Kidney (tissue), 2 donors: Measurements from ENCODE around the gene TBCA.

GRCh38 chr5:76654728-76655144 lies 31.5 kb upstream of the F2RL2 start:
- PRO-cap = no peak
- RRBS = no CpG with 5 or more reads among the region's 1 CpG

- PRO-cap = no peak
- RRBS = no CpG with 5 or more reads among the region's 4 CpGs
Observed at GRCh38 chr5:76691001-76691402, 24.9 kb upstream of the F2R start.

GRCh38 chr5:76763099-76763673 lies 47.3 kb downstream of the F2R start:
- PRO-cap = no peak
- RRBS = no CpG with 5 or more reads among the region's 3 CpGs

DNA sequence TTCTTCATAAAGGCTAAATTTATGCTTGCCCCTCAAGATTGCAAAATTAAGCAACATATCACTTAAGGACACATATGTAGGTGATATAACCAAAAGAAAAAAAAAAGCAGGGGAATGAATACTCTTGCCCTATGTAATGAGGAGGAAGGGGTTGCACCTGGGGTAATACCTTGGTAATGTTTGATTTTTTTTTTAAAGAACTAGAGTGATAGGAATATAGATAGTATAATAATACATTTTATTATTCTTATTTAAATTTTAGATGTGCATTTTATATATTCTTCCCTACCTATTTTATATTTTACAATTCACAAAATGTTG lies 15.7 kb upstream of the CRHBP start:
- PRO-cap = no peak

DNA sequence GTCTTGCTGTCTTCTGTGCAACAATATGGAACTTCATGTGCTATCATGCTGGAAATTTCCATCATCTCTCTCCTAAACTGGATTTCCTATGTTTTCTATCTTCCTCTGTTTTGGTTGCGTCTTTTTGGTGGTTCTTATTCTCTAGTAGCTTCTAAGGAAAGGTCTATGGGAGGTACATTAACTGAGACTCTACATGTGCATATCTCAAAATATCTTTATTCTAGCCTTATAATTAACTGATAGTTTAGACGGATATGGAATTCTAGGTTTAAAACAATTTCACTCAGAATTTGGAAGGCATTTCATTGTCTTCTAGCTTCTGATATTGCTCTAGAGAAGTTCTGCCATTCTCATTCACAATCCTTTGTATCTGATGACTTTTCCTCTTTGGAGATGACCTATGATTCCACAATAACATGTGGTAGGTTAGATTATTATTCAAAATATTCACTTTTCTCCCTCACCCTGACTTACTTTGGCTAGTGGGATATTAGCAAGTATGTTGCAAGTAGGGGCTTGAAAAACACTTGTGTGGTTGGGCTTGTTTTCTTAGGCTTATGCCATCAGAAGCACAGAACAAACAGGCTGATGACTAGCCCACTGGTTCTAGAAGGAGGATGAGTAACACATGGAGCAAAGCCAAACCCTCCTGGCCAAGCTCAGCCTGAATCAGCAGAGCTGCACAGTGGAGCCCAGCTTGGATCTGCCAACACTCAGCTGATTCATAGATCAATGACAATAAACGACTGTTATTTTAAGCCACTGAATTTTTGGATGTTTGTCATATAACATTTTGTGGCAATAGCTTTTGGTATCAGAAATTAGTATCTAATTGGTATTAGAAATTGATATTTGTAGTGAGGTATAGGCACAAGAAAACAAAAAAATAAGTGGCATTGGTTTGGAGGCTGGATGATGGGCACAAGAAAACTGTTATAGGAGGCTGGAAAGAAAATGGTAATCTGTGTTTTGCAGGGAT lies 45.9 kb upstream of the ZBED3 start:
- PRO-cap = no peak
- RRBS = no CpG with 5 or more reads among the region's 3 CpGs

DNA sequence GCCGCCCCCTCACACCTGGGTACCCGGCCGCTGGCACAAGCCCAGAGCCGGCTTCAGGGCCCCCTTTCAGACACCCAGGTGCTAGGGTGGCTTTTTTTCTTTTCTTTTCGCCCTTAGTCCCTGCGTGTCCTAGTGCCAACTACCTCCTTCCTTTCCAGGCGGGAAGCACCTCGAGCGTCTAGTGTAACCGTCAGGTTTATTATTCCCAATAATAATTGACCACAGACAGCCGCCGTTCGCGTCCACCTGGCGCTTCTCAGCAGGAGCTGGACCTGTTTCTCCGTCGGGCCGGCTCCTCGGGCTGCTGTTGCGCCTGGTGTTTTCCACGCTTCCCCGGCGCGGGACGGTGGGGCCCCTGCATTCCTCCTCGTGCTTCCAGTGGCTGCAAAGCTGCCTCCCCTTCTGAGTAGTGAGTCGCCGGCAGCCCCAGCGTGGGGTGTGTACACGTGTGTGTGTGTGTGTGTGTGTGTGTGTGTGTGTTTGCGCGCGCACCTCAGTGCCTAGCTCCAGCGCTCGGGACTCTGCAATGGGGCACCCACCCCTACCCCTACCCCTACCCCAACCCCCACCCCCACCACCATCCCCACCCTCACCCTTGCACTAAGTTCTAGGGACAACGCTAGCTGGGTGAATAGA lies 29.8 kb upstream of the PDE8B start:
- PRO-cap = no peak
- RRBS = 2% methylated on average over 13 of the region's 36 CpGs

GRCh38 chr5:77282174-77282671 lies 71.7 kb downstream of the PDE8B start:
- PRO-cap = no peak
- RRBS = no CpG with 5 or more reads among the region's 4 CpGs

DNA sequence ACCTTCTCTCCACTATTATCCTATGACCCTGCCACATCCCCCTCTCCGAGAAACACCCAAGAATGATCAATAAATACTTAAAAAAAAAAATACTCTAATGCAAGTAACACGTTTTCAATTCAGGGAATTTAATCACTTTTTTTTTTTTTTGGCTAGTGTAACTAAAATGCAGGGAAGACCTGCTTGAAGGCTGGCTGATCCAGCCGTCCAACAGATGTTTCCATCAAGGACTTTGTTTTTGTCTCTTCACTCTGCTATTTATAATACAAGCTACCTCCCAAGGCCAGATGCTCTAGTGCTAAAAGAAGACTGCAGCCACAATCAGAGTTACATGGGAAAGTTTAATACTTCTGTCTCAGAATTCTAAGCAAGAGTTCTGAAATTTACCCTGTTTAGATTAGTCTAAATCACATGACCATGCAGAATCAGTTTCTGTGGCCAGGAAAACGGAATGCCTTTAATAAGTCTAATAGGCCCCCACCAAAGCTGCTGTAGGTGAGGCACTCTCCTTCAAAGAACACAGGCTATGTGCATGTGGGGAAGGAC lies 14.5 kb downstream of the TBCA start:
- PRO-cap = no peak
- RRBS = no CpG with 5 or more reads among the region's 4 CpGs

GRCh38 chr5:77776179-77776801 lies at the start of gene TBCA:
TBCA (minus strand) TSS chr5:77776339.
- PRO-cap = bidirectional peak, plus-strand start at chr5:77776390, minus-strand start at chr5:77776280
- RRBS = 2% methylated on average over 9 of the region's 52 CpGs

DNA sequence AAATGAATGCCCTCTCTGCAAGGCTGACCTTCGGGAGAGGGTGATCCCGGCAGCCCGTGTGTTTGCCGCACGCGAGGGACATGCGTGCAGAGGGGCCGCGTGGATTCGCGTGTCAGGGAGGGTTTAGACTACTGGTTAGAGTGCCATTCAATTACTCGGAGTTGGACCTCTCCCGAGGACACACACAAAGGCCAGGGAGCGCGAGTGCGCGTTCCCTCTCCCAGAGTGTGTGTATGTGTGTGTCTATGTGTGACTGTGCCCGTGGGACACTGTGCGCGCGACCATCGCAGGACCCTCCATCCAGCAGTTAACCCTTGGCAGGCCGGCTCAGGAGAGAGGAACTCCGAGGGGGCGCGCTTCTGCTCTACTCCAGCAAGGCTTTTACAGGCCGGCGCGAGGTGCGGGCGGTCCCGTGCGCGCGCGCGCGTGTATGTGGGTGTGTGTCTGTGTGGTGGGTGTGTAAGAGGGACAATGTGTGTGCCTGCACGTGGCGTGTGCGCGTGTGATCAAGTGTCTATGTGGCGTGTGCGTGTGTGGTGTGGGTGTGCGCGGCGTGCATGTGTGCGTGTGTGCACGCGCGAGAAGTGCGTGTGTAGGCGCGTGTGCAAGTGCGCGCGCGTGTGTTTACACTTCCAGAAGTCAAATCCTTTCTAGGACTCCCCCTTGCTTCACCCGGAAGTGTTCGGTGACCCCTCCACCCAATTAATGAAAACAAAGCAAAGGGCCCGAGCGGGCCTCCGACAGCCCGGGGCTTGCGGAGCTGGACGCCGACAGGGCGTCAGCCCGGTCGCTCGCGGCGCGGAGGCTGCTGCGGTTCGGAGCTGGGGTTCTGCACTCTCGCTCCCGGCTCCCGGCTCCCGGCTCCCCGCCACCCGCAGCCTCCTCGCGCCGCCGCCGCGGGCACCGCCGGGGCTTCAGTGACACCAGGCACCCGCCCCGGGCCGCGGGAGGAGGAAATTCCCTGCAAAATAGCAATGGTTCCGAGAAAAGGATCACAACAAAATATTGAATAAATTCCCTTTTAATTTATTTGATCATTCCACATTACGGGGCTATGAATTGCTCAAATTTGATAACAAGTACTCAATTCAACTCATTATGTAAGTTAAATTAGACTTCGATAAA lies 75.4 kb upstream of the TBCA start:
- PRO-cap = bidirectional peak, plus-strand start at position 719 of the sequence, minus-strand start at position 646 of the sequence
- RRBS = 4% methylated on average over 41 of the region's 97 CpGs

DNA sequence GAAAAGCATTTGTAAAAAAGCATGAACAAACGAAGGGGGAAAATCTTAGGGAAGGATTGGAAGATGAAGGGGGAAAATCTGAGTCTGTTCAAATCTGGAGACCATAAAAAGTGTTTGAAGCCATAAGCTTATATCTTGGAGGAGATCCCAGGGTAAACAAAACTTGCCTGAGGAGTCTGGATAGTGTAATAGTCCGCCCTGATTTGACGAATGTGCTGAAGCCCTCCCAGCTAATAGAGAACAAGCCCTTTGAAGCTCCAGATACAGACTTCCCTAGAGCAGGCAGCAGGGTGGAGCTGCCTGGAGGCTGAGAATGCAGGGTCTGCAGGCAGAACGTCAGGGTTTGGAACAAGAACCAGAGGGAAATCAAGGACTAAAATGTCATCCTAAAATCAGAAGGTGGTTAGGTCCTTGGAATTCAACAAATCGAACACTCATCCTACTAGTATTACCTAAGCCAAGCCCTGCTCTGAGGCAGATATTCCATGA lies 117.5 kb upstream of the LHFPL2 start:
- PRO-cap = no peak
- RRBS = no CpG with 5 or more reads among the region's 5 CpGs

- PRO-cap = no peak
- RRBS = no CpG with 5 or more reads among the region's 4 CpGs
Observed at GRCh38 chr5:79026174-79026729, 41.1 kb upstream of the ARSB start.

DNA sequence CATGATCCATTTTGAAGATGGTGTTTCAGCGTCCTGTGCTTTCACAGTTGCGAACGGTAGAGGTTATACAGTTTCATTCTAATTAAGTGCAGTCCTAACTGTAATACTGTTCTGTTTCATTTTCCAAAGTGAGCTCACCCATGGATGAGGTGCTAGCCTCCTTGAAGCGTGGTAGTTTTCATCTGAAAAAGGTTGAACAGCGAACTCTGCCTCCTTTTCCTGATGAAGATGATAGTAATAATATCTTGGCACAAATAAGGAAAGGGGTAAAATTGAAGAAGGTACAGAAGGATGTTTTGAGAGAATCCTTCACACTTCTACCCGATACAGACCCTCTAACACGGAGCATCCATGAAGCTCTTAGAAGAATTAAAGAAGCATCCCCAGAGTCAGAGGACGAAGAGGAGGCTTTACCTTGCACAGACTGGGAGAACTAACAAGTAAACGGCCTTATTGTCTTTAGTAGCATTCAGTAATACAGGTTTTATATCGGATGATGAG lies 80.0 kb downstream of the JMY start:
- PRO-cap = no peak
- RRBS = no CpG with 5 or more reads among the region's 10 CpGs

- PRO-cap = no peak
- RRBS = no CpG with 5 or more reads among the region's 1 CpG
Observed at GRCh38 chr5:79481647-79482107, 32.3 kb downstream of the HOMER1 start.

DNA sequence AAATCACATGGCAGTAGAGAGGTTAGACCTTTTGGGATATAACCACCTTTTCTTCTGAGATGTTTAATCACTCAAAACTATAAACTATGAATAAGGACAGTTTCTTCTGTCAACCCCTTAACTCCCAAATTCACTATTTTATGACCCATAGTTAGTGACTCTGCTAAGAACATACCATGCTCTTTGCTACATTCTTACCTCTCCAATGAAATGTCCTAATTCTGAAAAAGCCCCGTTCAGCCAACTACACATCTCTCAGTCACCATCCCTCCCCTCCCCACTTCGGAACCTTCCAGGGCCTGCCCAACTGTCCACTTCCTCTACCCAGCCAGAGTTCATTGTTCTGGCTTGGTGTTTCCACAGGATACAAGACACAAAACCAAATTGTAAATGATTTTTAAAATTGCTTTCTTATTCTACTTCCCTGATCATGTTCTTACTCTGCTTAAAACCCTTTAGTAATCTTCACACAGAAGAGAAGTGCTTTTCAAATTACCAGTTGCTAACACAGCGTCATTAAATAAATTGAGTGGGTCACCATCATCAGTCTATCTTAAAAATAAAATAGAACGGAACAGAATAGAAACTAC lies 6.1 kb downstream of the HOMER1 start:
- PRO-cap = no peak
- RRBS = no CpG with 5 or more reads among the region's 4 CpGs

DNA sequence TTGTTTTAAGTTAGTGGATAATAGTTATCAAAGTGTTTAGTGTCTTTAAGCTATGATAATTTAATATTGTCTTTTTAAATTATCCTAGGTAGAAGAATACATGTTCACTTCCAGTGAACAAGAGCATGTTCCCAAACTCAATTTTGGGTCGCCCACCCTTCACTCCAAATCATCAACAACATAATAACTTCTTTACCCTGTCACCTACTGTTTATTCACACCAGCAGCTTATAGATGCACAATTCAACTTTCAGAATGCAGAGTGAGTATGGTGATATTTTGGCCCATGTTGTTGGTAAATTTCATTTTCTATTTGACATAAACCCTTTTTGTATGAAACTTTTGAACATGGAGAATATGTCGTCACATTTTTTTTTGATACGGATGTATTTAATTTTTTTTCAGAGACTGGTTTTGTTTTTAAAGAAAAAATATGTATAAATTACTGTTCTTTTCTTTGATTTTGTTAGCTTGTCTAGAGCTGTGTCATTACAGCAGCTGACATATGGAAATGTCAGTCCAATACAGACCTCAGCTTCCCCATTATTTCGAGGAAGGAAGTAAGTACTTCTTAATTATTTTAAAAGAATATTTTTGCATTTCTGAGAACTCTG lies 7.4 kb downstream of the TENT2 start:
- PRO-cap = no peak
- RRBS = no CpG with 5 or more reads among the region's 4 CpGs

GRCh38 chr5:80069937-80070843 lies 35.0 kb downstream of the THBS4 start:
- PRO-cap = no peak
- RRBS = no CpG with 5 or more reads among the region's 13 CpGs

DNA sequence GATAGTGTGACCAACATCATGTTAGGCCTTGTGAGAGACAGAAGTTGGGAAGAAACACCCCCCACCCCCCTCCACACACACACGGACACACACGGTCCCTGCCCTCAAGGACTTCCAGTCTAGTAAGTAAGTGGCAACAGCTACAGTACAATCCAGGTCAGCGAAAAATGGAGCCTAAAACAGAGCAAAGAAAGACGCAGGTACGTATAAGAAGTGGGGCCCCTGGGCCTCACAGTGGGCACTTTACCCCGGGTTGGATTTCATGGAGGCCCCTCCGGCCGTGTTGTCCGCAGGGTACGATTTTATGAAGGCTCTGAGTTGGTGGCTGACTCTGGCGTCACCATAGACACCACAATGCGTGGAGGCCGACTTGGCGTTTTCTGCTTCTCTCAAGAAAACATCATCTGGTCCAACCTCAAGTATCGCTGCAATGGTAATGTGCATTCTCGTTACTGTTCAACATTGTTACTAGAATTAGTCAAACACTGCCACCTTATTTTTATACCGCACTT lies 47.0 kb downstream of the THBS4 start:
- PRO-cap = no peak
- RRBS = no CpG with 5 or more reads among the region's 17 CpGs

DNA sequence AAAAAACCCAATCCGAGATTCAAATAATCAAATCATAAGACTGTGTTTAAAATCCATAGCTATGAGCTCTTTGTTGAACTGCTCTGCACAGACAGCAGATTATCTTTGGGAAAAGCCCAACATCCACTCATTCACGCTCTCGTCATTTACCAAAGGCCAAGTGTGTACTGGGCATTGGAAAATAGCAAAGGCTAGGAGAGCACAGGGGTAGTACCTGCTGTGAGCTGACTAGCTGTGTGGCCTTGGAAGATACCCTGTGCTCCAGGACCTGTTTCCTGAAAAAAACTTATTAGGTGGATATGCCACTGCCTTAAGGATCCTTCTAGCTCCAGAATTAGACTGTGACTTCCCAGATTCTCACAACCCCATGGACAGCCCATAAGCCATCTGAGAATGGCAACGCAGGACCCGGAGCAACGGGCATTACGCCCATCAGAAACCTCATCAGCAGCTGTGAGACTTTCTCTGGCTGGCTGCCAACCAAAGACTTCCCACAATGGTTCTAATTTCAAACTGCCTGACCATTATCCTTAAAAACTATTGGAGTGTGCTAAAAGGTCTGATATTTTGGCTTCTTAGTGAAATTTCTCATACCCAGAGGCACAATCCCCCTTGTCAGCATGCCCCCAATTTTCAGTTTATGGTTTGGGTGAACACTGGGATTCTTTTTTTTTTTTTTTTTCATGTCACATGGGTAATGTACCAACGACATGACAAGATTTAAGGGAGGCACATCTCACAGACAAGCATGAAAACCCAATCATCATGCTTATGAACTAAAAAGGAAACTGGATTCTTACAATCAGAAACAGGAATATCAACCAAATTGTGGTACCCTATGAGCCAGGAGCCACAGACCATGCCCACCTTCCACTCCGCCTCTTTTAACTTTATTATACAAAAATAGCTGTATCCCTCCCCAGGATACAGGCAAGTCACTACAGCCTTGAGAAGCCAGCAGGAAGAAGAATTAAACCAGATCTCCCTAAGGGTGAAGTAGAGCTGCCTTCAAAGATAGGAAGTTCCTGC lies 16.7 kb downstream of the SERINC5 start:
- PRO-cap = no peak
- RRBS = no CpG with 5 or more reads among the region's 9 CpGs

GRCh38 chr5:80641007-80641347 lies 13.5 kb upstream of the MSH3 start:
- PRO-cap = no peak
- RRBS = no CpG with 5 or more reads among the region's 3 CpGs